Bile duct (tissue), 1 donor: ENCODE data around the genes P2RY6 and P4HA3.

- PRO-cap = no peak
These were observed 6.8 kb upstream of the FCHSD2 start for GRCh38 chr11:73148855-73149435.

DNA sequence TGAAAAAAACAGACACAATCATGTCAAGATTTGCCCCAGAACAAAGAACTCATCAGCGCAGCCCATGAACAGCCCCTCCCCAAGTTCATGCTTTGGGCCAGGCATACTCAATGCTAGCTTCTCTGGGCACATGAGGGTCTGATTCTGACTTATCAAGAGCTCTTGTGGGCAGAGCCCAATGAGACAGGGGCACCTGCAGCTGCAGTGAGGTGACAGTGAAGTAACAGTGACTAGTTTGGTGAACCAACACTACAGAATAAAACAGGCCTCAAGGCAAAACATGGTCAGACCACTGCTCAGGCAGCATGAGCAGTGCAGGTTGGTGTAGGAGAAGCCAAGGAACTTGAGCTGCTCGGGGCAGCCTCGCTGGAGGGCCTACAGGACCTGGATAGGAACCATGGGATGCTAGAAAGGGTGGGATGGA is 10.3 kb upstream of the FCHSD2 start:
- PRO-cap = no peak

DNA sequence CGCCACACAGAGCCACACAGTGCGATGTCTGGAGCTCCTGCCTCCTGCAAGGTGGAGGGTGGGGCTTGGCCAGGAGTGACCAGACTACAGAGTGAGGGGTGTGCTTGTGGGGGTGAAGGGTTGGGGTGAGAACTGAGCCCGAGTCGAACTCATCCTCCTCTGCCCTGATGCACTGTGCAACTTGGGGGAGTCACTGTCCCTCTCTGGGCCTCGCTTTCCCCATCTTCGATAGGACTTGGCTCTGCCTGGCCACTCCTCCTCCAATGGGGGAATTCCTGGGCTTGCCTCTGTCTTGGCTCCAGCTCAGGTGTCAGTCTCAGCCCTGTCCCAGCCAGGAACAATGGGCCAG is 21.8 kb downstream of the P2RY2 start:
- PRO-cap = no peak

DNA sequence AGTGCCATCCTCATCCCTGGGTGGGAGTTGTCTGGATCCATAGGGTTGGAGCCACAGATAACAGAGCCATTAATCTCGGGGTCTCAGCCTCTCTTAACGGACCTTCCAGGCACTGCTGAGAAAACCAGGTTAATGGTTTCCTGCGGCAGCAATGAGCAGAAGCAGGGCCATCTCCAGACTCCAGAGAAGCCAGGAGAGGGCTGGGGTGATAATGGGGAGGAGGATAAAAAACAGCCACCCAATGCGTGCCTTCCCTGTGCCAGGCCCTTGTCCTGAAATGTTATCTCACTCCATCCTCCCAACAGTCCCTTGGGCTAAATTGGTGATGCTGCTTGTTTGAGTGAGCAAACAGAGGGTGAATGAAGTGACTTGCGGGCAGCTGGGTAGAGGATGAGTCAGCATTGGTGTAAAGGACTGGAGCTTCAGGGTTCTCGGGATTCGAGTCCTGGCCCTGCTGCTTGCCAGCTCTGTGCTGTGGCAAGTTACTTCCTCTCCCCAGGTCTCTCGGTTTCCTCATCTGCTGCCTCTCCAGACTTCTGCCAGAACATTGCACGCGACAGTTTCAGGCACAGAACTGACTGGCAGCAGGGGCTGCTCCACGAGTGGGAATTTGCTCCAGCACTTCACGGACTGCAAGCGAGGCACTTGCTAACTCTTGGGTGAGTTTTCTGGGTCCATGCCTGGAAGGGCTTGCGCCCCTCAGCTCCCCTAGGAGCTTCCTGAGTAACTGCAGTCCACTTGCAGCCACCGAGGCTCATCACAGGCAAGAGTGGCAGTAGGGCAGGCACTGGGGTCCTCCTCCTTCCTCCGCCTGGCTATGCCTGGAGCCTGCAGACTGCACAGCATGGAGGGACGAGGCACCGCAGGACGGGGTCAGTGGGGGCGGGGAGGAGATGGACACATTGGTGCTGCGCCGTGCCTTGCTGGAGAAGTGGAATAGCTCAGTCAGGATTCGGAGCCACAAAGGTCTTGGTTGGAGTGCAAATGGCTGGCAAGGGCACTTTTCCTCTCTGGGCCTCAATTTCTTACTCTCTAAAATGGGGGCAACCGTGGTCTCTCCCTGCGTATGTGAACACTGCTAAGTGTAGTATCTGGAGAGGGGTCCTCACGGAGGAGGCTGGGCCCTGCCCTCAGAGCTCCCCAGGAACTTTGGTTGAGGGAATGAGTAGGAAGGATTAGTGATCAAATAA is at the start of gene P2RY6:
TSS of gene P2RY6 (plus strand) at position 531 of the 1,190 bp plus-strand sequence.
- PRO-cap = unidirectional peak, plus-strand start at position 571 of the sequence

GRCh38 chr11:73283226-73283952 is 11.3 kb downstream of the P2RY6 start:
- PRO-cap = no peak

- PRO-cap = no peak
These were observed 19.1 kb downstream of the RELT start for GRCh38 chr11:73395201-73395730.

GRCh38 chr11:73400252-73401254 is 24.4 kb downstream of the RELT start:
- PRO-cap = no peak

GRCh38 chr11:73465274-73465833 is 89.2 kb downstream of the RELT start:
- PRO-cap = no peak

DNA sequence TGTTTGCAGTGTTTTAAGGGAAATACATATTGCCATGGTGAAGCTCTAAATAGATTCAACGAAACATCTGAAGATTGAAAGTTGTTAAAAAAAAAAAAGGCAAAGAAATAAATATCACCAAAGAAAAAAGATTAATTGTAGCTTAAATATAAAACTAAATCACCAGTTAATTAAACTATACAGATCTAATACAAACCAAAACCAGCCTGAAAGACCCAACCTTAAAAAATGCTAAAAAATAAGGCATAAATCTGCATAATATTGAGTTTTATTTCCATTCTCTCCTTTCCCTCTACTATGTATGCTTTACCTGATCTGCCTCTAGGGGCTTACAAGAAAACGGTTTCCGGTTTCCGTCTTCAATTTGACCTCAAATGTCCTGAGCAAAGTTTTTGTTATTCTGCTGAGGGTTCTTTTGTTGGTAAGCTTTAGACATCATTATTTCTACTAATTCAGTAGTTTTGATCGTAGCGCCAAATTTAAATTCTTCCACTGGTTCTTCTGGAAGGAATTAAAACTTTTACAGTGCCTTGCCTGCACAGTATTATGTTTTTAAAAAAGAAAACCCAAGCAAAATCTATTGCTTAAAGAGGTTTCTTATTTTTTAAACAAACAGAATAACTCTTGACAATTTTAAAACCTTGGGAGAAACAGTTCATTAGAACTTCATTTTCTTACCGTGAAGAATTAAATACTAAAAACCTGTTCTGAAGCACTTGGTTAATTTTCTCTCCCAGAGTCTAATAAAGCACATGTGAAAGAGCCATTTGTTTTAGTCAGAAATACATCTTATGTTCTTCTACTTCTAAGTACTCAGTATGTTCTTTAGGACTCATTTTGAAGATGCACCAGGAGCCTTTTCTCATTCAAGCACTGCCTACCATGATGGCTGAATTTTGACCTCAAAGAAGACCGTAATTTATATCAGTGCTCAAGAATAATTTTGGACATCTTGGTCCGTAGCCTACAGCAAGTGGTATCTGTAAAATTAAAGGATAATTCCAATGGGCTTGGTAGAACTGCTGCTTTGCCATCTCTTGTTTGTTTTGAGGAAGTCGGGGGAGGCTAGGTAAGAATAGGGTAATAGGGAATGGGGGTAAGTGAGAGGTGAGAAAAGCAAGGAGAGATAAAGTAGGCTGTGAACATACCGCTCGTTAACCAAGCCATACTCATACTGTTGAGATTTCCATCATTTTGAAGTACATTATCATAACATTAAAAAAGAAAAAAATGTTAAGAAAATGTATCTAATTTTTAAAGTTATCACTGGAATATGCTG is 30.5 kb downstream of the PLEKHB1 start:
- PRO-cap = no peak

DNA sequence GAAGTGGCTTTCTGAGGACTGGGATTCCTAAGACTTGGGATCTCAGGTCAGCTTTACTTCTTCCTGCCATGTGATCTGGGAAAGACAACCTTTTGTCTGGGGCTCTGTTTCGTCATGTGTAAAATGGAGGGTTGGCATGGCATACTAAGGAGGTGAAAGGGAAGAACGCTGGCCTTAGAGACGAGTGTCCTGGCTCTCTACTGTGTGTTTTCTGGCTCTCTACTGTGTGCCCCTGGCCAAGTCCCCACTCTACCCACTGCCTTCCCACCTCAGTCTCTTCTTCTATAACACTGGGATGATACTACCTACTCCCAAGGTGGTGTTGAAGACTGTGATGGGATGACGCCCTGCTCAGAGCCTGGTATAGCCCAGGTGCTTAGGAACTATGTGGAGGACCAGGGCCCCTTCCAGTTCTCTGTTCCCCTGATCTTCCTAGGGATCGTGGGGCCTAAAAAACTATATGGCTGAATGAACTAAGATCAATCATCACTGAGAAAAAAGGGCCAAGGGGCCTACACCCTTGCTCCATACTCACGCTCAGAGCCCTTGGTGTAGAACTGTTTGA is 5.2 kb downstream of the UCP2 start:
- PRO-cap = no peak

GRCh38 chr11:74011056-74012265 is 2.6 kb upstream of the UCP3 start:
- PRO-cap = no peak

GRCh38 chr11:74138354-74139225 is 32.2 kb downstream of the C2CD3 start:
- PRO-cap = no peak

GRCh38 chr11:74311333-74311858 is at the start of gene P4HA3:
P4HA3 (minus strand) TSS chr11:74311640.
- PRO-cap = bidirectional peak, plus-strand start at chr11:74311779, minus-strand start at chr11:74311611

GRCh38 chr11:74466502-74467390 is 603 bp downstream of the KCNE3 start:
- PRO-cap = bidirectional peak, plus-strand start at chr11:74467145, minus-strand start at chr11:74467087; bidirectional peak, plus-strand start at chr11:74467190, minus-strand start at chr11:74467208

DNA sequence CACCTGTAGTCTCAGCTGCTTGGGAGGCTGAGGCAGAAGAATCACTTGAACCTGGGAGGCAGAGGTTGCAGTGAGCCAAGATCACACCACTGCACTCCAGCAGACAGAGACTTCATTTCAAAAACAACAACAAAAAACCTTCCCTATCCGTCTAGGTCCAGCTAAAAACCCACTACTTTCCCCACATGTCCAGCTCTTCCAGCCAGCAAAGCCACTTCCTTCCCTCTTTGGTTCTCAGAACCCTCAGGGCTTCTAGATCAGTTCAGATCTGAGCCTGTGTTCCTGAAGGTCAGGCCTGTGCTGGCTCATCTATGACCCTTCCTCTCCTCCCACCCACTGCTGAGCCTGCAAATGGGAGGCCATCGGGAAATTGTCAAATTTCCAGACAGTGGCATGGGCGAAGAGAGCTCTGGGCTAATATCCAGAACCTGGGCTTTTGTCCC is 37.7 kb downstream of the SLCO2B1 start:
- PRO-cap = no peak

DNA sequence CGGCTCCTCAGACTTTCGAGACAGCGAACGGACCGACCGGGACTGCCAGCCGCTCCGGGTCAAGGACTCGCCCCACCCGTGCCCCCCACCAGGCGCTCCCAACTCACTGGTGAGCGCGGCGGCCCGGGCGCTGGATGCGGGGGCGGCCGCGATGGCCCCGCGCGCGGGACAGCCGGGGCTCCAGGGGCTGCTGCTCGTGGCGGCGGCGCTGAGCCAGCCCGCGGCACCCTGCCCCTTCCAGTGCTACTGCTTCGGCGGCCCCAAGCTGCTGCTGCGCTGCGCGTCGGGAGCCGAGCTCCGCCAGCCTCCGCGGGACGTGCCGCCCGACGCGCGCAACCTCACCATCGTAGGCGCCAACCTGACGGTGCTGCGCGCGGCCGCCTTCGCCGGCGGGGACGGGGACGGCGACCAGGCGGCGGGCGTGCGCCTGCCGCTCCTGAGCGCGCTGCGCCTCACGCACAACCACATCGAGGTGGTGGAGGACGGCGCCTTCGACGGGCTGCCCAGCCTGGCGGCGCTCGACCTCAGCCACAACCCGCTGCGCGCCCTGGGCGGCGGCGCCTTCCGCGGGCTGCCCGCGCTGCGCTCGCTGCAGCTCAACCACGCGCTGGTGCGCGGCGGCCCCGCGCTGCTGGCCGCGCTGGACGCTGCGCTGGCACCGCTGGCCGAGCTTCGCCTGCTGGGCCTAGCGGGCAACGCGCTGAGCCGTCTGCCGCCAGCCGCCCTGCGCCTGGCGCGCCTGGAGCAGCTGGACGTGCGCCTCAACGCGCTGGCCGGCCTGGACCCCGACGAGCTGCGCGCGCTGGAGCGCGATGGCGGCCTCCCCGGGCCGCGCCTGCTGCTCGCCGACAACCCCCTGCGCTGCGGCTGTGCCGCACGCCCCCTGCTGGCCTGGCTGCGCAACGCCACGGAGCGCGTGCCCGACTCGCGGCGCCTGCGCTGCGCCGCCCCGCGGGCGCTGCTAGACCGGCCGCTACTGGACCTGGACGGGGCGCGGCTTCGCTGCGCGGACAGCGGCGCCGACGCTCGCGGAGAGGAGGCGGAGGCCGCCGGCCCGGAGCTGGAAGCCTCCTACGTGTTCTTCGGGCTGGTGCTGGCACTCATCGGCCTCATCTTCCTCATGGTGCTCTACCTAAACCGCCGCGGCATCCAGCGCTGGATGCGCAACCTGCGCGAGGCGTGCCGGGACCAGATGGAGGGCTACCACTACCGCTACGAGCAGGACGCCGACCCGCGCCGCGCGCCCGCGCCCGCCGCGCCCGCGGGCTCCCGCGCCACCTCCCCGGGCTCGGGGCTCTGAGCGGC is 777 bp downstream of the TPBGL start:
- PRO-cap = unidirectional peak, plus-strand start at position 461 of the sequence

DNA sequence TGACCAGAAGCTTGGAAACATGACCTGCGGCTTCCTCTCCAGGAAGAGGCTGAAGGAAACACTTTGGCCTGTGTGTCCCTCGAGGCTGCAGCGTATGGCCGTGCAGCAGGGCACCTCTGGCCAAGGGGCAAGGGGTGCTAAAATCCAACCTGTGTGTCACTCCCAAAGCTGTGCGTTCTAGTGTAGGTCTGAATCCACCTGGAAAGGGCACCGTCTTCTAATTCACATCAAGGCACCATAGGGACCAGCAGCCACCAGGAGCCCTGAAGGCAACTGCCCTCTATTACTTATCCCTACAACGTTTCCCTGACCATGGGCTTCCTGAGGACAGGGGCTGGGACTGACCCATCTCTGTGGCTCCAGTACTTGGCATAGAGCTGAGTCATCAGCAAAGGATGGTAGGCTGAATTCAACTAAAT is 22.7 kb downstream of the TPBGL start:
- PRO-cap = no peak

DNA sequence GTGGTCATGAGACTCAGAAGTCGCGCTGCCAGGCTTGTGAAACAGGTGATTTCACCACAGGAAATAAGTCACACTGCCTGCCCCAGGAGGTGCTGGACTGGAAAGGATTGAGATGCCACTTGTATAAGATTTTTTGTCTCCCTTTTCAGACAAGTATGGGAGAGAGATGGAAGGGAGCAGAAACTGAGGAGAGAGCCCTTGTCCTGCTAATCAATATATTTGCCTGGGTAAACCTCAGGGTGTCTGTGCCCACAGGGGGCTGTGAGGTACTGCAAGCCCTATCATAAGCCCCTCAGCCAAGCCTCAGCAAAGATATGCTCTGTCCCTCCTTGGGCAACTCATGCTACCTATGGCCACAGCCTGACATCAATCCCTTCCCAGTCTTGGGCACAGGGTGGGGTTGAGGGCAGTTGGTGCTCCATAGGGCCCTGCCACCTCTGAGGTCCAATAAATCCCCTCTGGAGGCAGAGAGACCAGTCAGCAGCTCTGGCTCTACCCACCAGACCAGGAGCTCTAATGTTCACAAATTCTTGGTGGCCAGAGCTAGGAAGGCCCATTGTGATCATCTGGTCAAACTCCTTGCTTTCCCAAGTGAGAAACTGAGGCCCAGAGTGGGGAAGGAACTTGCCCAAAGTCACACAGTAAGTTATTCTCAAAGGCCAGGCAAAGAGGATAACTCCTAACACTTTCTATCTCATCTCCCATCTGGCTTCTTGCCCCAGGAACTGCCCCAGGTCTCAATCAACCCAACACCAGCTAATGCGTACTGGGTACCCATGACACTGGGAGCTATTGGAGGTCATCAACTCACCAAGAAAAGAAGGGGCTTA is 23.8 kb downstream of the TPBGL start:
- PRO-cap = no peak

- PRO-cap = bidirectional peak, plus-strand start at chr11:75312261, minus-strand start at chr11:75312115
These were observed 39.8 kb downstream of the ARRB1 start for GRCh38 chr11:75311269-75312534.

DNA sequence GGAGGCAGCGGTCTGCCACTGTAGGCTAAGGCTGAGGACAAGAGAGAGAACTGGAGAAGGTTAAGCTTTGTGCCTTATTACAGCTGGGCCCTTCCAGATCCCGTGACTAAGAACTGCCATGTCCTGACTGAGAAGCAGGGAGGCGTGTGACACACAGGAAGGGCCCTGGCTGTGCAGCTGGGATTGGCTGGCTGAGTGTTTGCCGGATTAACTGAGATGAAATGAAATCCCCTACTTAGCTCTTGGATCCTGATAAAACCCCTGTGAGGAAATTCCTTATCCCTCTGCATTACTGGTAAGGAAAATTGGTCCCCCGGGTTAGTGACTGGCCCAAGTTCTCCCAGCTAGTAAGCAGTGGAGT is 38.0 kb downstream of the ARRB1 start:
- PRO-cap = unidirectional peak, minus-strand start at position 115 of the sequence